ENCODE measurements around a stretch of chr1.

- RRBS: no CpG with 5 or more reads among the region's 12 CpGs
These were observed 65.3 kb upstream of the RAVER2 start for GRCh38 chr1:64679294-64680203.

DNA sequence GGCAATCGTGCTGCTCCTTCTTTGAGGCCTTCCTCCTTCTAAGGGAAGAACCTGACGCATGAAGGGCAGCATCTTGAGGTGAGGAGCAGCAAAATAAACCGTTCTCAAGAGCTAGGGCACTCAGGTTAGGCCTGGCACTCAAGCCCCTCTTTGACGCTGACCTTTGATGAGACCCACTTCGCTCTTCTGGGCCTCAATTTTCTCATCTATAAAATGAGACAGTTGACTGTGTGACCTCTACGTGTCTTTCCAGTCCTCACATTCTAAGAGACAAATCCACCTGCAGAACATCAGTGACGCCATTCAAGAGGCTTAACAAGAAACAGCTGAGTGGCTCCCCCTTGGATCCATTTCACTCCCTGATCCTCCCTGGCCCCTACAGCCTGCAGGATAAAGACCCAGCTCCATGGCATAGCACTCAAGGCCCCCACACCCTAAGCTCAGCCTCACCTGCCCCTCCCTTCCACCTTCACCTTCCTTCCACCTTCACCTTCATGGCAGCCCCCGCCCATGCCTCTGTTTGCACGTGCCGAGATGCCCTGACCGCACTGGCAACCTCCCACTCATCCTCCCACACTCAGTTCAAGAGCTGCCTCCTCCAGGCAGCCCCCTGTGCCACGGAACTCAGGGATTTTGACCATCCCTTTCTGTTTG is 109.6 kb downstream of the RAVER2 start:
- RRBS: no CpG with 5 or more reads among the region's 12 CpGs

- RRBS: no CpG with 5 or more reads among the region's 13 CpGs
These were observed 99.5 kb downstream of the JAK1 start for GRCh38 chr1:64866762-64867431.

GRCh38 chr1:64869140-64869668 is 97.1 kb downstream of the JAK1 start:
- RRBS: no CpG with 5 or more reads among the region's 10 CpGs

DNA sequence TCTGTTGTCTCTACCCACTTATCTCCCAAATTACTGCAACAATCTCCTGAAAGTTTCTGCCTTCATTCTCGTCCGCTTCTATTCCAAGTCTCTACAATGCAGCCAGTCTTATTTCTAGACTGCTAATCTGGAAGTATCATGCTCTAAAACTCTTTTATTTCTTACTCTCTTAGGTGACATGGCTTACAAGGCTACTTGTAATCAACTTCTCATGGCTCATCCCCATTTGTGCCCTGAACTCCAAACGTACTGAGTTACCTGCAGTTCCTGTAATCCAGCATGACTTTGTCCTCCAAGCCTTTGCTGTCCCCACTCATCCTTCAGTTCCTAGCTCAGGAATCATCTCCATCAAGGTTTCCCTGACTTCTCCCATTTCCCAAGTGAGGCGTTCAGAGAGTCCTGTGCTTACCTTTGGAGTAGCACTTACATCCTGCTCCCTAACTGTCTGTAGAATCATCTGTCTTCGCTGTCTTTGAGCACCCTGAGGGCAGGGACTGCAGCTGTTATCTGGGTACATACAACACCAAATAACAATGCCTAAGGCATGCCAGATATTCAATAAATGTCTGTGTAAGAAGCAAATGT is 65.6 kb downstream of the JAK1 start:
- RRBS: no CpG with 5 or more reads among the region's 5 CpGs

DNA sequence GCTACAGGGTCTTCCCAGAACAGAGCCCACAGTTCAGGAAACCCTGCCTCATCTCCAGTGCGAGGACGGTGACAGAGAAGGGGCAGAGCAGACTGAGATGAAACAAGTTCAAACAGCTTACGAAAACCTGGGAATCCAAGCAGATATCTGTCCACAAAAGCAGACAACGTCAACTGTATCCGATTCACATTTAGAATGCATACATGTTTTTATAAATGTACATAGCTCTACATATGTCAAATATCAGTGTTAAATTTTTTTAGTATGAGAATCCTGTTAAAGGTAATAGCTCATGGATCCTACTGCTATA is 61.2 kb downstream of the JAK1 start:
- RRBS: no CpG with 5 or more reads among the region's 5 CpGs

GRCh38 chr1:64919150-64919715 is 47.1 kb downstream of the JAK1 start:
- RRBS: no CpG with 5 or more reads among the region's 8 CpGs

GRCh38 chr1:64967379-64967761 is 1.0 kb upstream of the JAK1 start:
- RRBS: no CpG with 5 or more reads among the region's 6 CpGs

- RRBS: no CpG with 5 or more reads among the region's 21 CpGs
These were observed 34.7 kb upstream of the JAK1 start for GRCh38 chr1:65000916-65001600.

DNA sequence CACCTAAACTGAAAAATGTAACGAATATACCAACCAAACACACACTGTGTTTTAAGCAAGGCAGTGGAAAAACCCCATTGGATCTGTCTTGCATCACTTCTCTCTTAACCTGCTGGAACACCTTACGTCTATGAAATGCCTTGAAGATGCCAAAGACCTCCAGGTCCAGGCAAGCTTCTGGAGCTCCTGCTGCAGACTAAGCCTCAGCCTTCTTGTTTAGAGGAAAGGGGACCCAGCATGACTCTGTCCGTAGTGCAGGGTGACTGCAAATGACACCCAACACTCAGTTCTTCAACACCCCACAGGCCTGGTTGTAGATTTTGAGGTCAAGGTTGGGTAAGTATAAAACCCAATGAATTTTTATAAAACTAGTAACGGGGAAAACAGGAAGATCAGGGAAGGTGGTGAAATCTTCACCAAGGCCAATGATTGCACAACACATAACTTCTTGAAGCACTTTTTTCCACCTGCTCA is 89.3 kb upstream of the JAK1 start:
- RRBS: no CpG with 5 or more reads among the region's 4 CpGs

DNA sequence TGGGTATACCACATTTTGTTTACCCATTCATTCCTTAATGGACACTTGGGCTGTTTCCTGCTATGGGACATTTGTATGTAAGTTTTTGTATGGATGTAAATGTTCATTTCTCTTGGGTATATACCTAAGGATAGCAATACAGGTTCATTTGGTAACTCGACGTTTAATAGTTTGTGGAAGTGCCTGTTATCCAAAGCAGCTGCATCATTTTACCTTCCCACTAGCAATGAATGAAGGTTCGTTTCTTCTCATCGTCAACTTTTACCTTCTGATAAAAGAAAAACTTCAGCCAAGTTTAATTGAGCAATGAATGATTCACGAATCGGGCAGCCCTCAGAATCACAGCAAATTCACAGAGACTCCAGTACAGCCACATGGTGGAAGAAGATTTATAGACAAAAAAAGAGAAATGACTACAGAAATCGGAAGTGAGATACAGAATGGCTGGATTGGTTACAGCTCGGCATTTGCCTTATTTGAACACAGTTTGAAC is 15.0 kb downstream of the AK4 start:
- RRBS: no CpG with 5 or more reads among the region's 8 CpGs

- RRBS: no CpG with 5 or more reads among the region's 1 CpG
These were observed 16.3 kb upstream of the DNAJC6 start for GRCh38 chr1:65292992-65293481.

- RRBS: no CpG with 5 or more reads among the region's 5 CpGs
These were observed 1.3 kb downstream of the LEPR start for GRCh38 chr1:65421666-65422213.

GRCh38 chr1:65423599-65424282 is 3.3 kb downstream of the LEPR start:
- RRBS: no CpG with 5 or more reads among the region's 2 CpGs

GRCh38 chr1:65480417-65481470 is 60.3 kb downstream of the LEPR start:
- RRBS: no CpG with 5 or more reads among the region's 6 CpGs

- RRBS: no CpG with 5 or more reads among the region's 1 CpG
These were observed 19.3 kb downstream of the PDE4B start for GRCh38 chr1:65812076-65812380.

GRCh38 chr1:66316417-66317359 is 217.3 kb upstream of the SGIP1 start:
- RRBS: no CpG with 5 or more reads among the region's 4 CpGs

- RRBS: no CpG with 5 or more reads among the region's 2 CpGs
These were observed 199.6 kb upstream of the SGIP1 start for GRCh38 chr1:66334332-66334755.

DNA sequence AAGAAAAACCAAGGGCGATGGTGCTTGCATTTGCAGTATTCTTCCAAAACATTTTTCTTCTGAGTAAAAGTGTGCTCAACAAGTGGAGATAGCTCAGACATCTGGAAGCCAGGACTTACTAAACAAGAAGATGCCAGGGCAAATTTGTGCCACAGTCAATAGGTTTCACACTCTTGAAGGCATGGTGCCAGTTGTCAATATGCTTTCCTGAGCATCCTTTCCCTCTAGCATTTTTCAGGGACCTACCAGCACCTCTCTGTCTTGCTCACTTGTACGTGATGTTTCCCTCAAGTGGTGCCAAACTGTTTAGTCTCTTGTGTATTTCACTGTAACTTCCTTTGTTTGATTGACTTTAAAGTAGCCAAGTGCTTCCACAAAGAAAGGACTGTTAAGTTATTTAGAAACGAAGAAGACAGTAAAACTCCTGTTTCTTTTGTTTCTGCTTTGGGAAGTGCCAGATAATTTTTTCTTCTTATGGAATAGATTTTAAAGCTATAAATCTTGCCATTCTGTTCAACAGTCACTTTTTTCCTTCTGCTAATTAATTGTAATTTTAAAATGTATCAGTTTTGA is 193.9 kb upstream of the SGIP1 start:
- RRBS: no CpG with 5 or more reads among the region's 3 CpGs

Measured in mononuclear cell (primary cell).